Heart right ventricle (tissue), 2 donors: ENCODE measurements around the gene BOK.

GRCh38 chr2:241081987-241083075, 19.8 kb downstream of the MTERF4 start:
- PRO-cap, 2 experiments: no peak in any of the 2 experiments

- PRO-cap, 2 experiments: no peak in any of the 2 experiments
Observed at GRCh38 chr2:241148674-241149101, 584 bp downstream of the PASK start.

DNA sequence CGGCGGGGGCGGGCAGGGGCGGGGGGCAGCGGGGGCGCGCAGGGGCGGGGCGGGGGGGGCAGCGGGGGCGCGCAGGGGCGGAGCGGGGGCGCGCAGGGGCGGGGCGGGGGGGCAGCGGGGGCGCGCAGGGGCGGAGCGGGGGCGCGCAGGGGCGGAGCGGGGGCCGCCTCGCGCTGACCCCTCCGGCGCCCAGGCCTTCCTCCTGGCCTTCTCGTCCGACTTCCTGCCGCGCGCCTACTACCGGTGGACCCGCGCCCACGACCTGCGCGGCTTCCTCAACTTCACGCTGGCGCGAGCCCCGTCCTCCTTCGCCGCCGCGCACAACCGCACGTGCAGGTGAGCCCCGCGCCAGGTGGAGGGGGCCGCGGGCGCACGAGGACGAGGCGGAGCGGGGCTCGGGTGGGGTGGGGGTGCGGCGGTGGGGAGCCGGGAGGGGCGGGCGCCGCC, 29.6 kb downstream of the ANO7 start:
- PRO-cap, 2 experiments: peak in 2 of 2 experiments; most common plus-strand start position 208 of the sequence (in 2); most common minus-strand start position 213 of the sequence (in 1)

- PRO-cap, 2 experiments: peak in 2 of 2 experiments; most common plus-strand start chr2:241273030 (in 2); most common minus-strand start chr2:241272831 (in 1)
Observed at GRCh38 chr2:241272272-241273377, 42.8 kb downstream of the HDLBP start.

- PRO-cap, 2 experiments: no peak in any of the 2 experiments
Observed at GRCh38 chr2:241332064-241333028, 16.6 kb downstream of the SEPTIN2 start.

- PRO-cap, 2 experiments: no peak in any of the 2 experiments
Observed at GRCh38 chr2:241351350-241352529, 4.3 kb upstream of the FARP2 start.

DNA sequence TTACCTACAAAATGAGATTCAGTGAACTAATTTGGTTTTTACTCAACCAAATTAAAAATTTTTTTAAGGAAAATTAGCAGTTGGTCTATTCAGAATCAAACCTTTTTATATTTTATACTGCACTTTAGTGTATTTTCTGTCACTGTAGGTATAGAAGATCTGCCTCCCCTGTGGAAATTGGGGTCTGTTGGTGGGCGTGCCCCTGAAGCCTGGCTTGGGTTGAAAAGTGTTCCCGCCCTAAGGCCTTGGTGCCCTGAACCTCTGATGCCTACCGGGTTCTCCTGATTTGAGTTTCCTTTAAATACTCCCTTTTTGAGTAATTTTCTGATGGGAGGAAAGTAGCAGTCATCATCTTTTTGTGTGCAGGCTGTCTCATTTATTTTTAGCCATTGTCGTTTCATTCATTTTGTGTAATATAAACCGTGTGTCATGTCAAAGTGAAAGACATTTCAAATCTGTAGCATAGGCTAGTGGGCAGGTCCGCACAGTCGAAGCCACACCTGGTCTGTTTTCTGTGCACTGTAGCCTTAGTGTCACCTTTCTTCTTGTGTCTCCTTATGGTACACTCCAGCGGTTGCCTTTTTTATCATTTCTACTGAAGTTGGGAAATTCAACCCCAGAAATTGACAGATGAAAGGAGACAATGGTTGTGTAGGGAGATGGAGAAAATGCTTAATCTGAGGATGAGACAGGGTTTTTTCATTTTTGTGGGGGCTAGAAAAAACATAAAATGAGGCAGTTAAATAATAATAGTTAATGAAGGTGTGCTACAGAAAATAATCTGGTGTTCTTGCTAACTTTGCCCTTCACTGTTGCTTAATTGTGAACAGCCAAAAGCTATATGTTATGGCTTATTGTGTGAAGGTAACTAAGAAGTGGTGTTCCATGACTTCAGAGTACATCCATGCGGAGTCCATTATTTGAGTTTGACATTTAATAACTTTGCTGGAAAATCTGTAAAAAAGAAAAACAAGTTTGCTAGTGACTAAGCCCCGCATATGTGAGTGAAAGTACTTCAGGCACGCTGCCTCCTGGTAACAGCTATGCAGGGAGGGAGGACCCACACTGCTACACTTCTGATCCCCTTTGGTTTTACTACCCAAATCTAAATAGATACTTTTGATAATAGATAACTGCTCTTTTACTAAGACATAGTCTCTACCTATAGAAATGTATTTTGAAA, 2.9 kb upstream of the FARP2 start:
- PRO-cap, 2 experiments: no peak in any of the 2 experiments

DNA sequence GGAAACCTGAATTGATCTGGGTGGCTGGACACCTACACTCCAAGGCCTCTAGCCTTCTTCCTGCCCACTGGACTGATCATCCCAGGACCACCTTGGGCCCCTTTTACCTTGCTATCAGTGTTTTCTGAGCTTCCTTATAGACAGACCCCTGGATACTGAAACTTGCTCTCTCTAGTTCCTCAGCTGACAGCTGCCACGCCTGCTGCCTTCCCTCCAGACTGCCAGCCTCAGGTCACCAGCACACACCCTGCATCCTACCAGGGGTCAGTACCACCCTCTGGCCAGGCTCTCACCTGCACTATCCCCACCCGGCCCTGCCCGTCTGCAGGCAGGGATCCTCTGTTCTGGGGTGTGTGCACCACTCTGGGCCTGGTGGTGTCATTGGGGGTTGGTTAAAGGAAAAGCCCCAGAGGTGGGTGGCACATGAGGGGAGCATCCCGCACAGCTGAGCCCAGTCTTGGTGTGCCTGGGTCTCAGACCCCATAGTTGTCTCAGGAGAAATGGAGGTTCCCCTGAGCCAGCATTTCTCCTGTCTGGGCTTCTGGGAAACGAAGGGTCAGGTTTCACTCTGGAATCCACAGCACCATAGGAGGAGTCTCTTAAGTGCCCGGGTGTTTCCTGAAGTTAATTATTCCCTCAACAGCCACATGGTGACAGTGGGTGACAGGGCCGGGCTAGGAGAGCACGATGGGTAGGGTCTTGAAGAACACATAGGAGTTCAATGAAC, 1.5 kb upstream of the FARP2 start:
- PRO-cap, 2 experiments: no peak in any of the 2 experiments

- PRO-cap, 2 experiments: no peak in any of the 2 experiments
Observed at GRCh38 chr2:241496843-241497485, 11.4 kb downstream of the STK25 start.

DNA sequence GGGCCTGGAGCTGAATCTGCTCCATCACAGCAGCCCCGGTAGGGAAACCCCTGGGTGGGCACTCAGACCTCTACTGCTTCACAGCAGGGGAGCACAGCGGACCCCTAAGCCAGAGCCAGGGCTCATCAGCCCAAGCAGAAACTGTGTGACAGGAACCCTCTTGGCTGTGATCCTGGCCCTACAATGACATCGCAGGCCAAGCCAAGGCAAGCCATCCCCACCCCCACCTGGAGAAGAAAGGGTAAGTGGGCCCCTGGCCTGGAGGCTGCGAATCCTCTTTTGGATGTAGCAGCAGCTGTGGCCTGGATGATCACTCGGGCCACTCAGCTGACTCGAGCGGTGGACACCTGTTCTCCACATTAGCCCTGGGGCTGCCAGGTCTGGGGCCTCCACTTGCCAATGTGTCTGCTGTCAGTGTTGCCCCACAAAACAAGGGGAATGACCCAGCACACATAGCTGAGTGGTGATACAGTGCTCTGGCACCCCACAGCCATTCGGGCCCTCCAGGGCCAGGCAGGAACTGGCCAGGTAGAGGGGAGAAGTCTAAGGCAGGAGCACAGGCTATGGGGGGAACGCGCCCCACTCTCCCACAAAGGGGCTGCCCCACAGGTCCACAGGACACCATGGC, 2.7 kb downstream of the STK25 start:
- PRO-cap, 2 experiments: no peak in any of the 2 experiments

- PRO-cap, 2 experiments: peak in 2 of 2 experiments; most common plus-strand start chr2:241558742 (in 1); most common minus-strand start chr2:241558635 (in 2)
Observed at GRCh38 chr2:241558295-241559276, at the start of gene BOK. BOK (plus strand) TSS chr2:241558745.

DNA sequence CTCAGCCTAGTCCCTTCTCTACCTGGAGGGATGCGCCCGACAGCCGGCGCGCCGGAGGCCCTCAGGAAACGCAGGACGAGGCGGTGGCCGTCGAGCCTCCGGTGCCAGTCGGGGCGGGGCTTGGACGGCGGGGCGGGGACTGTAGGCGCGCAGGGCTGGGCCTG, 176 bp upstream of the D2HGDH start:
- PRO-cap, 2 experiments: peak in 2 of 2 experiments; most common minus-strand start position 70 of the sequence (in 2)

DNA sequence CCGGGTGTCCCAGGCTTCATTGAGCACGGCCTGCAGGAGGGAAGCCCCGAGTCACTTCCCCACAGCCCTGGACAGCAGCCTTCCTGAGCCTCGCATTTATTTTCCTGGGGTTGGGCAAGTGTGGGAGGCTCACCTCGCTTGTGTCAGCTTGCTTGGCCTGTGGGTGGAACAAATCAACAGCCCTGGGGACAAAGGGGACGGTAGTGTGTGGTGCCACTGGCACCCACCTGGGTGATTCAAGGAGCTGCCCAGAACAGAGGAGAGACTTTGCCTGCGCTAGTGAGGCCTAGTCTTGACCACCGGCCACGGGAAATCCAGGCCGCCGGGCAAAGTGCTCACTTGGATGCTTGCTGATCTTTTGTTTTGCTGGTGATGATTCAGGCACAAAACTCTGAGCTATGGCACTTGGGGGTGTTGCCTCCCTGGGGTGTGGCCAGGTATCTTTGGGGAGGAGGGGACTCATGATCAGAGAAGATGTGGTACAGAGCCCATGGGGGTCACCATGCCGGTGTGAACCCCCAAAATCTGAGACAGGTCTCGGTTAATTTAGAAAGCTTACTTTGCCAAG, 1.5 kb downstream of the GAL3ST2 start:
- PRO-cap, 2 experiments: no peak in any of the 2 experiments

- PRO-cap, 2 experiments: peak in 1 of 2 experiments; most common minus-strand start chr2:241928855 (in 1)
Observed at GRCh38 chr2:241928593-241929002, 28.3 kb upstream of the FAM240C start.

GRCh38 chr2:242084657-242084900, 184.3 kb upstream of the FAM240C start:
- PRO-cap, 2 experiments: peak in 1 of 2 experiments; most common minus-strand start chr2:242084785 (in 1)

GRCh38 chr2:242114442-242115020, 214.3 kb upstream of the FAM240C start:
- PRO-cap, 2 experiments: no peak in any of the 2 experiments